Parietal lobe (tissue), 2 donors: ENCODE data around the genes TEKT1 and SPEM2.

DNA sequence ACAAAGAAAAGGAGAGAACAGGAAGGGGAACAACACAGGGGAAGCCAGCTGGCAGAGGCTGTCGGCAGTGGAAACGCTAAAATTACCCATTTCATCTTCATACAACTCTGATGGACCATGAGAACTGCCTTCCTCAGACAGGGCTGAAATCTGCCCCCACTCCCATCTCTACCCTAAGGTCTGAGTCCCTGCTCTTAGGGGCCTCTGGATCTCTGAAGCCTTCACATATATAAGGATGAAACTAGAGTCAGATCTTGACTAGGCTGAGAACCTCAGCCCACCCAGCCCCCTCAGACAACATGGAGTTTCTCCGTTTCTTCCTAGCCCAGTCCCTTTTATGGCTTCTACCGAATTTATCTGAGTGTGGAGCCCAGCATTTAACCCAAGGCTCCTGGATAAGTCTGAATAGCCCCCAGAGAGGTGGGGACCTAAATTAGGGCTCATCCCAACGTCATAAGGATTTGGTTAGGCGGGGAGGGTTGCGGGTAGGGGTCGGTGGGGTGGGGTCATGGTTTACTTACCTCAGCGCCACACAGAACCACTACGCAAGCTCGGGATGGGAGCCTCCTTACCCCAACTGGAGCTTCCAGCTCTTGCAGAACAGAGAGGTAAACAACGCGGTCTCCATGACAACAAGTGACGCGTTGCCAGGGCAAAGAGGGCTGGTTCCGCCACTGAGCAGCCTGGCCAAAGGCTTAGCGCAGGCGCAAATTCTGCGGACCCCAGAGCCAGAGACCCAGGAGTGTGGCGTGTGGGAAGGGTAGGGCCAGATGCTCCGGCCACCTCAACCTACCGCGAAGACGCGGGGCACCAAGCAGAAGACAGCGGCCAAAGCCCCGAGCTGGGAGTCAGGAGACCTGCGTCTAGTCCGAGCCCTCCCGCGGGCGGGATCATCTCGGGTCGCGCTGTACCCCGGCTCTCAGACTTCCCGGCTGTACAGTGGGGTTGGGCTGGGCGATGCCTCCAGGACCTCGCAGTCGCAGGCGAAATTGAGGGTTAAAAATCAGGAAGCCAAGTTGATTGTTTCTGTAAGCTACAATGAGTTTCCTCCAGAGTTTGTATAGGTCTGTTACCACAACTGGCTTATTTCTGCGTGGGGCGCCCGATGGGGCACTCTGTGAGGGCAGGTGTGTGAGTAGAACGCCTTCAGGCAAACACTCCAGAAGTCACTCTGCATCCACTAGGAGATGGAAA is at the start of gene TEKT1:
TEKT1 (minus strand) TSS at position 602 of the 1,194 bp plus-strand sequence.
- RAMPAGE, long total RNA: no peak

GRCh38 chr17:6948869-6949115 is 47.1 kb upstream of the ALOX12 start:
- RAMPAGE, long total RNA: no peak

GRCh38 chr17:7042545-7043268 is 1.2 kb downstream of the SLC16A11 start:
- RAMPAGE, long total RNA: no peak

GRCh38 chr17:7091247-7091846 is 11.3 kb upstream of the CLEC10A start:
- RAMPAGE, long total RNA: no peak

DNA sequence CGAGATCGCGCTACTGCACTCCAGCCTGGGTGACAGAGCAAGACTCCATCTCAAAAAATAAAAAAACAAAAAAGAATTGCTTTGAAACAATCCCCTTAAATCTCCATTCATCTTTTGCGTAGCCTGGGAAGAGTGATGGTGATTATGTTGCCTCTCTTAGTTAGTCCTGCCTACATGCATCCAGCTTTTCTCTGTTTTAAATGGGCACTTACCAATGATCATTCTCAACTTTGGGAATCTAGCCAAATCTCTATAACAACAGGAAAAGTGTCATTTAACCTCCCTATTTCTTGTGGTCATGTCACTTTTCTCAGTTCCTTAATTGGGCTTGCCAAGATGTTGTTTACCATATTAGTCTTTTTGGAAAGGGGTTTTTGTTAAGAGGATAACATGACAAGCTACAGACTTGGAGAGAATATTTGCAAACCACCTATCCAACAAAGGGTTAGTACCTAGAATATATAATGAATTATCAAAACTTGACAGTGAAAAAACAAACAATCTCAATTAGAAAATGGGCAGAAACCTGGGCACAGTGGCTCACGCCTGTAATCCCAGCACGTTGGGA is 15.6 kb upstream of the CLEC10A start:
- RAMPAGE, long total RNA: no peak

GRCh38 chr17:7121280-7121808 is 6.7 kb upstream of the ASGR2 start:
- RAMPAGE, long total RNA: no peak

- RAMPAGE, long total RNA: no peak
Measured at GRCh38 chr17:7221826-7222495, 2.2 kb downstream of the ACADVL start.

DNA sequence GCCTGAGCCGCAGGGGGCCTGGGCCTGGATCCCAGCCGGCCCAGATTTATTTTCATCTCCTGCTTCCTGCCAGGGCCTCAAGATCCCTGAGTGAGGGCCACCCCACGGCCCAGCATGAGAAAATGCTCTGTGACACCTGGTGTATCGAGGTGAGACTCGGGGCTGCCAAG is 4.9 kb downstream of the ACADVL start:
- RAMPAGE, long total RNA: no peak

DNA sequence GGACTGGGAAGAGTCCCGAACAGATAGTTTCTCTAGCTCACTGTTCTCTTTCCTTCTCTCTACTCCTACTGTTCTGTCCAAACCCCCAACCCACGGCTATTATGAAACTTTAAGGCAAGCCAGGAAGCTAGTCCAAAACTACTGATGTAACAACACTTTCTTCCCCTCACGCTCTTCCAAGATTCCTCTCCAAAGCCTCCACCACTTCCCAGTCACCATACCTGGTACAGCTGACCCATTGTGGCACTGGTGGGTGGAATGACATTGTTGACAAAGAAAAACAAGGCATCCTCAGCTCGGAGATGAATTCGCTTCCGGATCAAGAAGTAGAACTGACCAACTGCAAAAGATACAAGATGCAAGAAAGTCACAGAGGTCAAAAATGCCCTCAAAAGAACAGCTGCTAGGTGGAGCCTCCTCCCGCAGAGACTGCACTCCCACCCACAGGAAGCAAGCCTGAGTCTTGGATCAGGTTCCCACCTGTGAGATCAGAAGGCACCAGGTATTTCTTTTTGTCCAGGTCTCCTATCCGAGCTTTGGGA is 1.1 kb downstream of the GABARAP start:
- RAMPAGE, long total RNA: no peak

- RAMPAGE, long total RNA: no peak
Measured at GRCh38 chr17:7241663-7241998, 618 bp downstream of the GABARAP start.

- RAMPAGE, long total RNA: no peak
Measured at GRCh38 chr17:7425368-7425827, at the start of gene SPEM2. Gene SPEM2, plus strand, starts transcription at chr17:7425616.

GRCh38 chr17:7437982-7438898 is 1.1 kb upstream of the FGF11 start:
- RAMPAGE, long total RNA: no peak

GRCh38 chr17:7478590-7478874 is 899 bp downstream of the ZBTB4 start:
- RAMPAGE, long total RNA: no peak

DNA sequence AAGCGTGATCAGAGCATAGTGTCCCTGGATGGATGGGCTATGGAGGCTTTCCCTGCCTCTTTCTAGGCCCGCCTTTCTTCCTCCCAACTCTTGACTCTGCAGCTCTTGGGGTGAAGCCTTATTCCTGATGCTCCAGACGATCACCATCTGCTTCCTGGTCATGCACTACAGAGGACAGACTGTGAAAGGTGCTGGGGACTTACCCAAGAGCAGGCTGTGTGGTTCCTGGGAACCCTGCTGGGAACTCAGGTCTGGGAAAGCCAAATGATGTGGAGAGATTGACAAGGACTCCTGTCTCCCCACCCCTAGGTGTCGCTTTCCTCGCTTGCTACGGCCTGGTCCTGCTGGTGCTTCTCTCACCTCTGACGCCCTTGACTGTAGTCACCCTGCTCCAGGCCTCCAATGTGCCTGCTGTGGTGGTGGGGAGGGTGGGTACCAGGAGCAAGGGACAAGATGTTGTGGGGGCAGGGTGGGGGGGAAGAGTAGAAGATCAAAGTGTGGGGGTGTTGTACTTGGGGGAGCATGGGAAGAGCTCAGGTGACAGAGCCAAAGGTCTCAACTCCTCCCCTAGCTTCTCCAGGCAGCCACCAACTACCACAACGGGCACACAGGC is 3.0 kb downstream of the MPDU1 start:
- RAMPAGE, long total RNA: no peak

GRCh38 chr17:7651037-7652212 is 699 bp downstream of the ATP1B2 start:
- RAMPAGE, long total RNA: start-site peak on the plus strand at chr17:7650856-7651683, 109 and 148 reads in 2 replicates

DNA sequence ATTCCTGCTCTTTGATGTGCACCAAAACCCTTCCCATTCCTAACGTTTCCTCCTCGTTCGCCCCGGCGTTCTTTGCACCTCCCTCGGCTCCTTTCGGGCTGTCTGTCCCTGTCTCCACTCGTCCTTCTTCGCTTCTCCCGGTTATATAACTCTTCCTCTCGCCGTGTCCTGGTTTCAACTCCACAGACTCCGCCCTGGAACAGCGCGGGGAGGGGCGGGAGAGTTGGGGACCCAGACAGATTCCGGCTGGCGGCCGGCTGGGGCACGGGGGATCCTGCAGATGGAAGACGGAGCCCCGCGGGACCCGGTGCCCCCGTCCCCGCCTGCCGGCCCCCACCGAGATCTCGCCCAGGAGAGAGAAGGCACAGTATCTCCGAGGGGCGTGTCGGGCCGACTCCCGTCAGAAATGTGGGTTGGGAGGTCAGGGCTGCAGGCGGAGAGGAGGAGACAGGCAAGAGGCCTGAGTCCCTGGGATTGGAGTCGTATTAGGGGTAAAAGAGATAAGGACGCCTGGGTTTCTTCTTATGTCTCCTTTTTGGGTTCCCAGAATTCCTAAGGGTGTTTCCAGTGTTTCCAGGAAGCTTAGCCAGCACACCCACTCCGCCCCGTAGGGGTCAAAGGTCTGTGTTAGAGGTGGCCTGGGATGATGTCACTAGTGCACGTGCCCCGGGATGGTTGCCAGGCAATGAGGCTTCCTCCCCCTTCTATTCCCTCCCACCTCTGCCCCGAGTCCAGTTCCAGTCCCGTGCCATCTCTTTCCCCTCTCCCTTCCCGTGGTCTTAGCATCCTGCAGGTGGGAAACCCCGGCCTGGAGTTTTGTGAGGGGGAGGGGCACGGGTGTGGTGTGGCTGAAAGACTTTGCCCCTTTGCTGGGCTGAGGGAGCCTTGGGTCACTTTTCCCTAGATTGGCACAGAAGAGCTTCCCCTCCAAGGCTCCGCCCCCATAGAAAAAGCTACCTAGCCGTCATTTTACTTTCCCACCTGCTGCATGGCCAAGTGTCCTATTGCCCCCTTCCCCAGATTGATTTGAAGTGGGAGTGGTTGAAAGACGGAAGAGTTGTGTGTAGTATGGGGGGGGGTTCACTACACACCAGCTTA is 2.5 kb downstream of the KDM6B start:
- RAMPAGE, long total RNA: no peak

DNA sequence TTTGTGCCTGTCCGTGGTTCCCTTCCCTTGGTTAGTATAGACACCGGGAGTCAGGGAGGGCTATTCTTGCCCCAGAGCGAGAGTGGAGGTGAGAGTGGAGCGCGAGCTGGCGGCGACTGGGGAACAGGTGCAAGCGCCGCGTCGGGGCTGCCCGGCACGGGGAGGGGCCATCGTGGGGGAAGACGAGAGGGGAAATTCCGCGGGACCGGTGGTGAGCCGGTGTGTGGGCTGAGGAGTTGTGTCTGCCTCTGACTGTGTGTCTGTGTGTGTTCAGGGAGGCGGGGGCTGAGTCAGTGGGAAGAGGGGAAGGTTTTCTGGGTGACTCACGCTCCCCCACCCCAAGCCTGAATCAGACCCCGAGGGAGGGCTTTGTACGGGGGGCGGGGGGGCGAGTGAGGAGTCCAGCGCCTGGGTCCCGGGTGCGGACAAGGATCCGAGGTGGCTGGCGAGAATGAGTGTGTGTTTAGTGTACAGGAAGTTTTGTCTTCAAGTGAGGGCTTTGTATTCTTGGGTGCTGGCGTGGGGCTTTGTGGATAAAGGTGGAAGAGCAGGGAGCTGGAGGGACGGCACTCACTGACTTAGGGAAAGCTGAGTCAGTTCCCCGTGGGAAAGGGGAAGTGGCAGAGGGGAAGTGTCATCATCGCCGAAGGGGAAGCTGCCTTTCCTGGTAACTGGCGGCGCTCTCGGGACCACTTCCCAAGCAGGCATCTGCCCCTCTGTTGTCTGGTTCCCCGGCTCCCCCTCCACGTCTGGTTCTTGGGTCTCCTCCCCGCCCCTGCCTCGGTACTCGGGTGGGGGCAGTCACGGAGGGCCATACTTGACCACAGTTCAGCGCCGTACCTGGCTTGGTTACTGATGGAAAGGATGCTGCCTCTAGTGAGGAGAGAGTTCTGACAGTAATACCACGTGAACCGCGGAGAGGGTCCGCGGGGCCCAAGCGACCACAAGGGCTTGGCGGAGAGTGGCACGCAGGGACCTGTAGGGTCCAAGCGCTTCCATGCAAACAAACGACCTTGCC is 8.8 kb downstream of the KDM6B start:
- RAMPAGE, long total RNA: no peak

DNA sequence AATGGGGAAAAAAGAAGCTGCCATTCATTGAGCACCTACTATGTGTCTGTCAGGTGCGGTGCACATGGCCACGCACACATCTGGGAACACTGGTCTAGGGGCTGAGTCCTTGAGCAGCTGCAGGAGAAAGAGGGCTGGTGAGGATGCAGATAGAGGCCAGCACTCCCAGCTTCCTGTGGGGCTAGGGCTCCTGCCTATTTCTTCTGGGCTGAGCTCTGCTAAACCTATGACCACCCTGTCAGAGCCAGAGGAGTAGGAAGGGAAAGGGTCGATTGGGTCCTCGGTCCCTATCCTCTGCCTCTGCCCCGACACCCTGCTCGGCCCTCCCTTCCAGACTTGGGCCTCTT is 4.2 kb upstream of the TMEM88 start:
- RAMPAGE, long total RNA: no peak

DNA sequence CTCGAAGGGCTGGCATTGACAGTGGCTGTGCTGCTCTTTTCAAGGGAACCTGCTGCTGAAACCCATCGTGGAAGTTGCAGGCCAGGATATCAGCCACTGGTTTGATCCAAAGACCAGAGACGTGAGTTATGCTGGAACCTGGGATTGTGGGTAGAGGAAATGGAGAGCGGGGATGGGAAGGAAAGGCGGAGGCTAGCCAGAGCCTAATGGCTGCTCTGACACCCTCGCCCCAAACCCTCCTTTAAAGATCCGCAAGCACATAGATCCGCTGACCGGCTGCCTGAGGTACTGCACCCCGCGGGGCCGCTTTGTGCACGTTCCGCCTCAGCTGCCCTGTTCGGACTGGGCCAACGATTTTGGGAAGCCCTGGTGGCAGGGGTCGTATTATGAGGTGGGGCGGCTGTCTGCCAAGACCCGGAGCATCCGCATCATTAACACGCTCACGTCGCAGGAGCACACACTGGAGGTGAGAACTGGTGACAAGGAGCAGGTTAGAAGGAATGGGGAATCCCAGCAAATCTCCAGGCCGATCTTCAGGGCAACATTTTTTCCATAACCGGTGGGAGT is 639 bp downstream of the CYB5D1 start:
- RAMPAGE, long total RNA: no peak

DNA sequence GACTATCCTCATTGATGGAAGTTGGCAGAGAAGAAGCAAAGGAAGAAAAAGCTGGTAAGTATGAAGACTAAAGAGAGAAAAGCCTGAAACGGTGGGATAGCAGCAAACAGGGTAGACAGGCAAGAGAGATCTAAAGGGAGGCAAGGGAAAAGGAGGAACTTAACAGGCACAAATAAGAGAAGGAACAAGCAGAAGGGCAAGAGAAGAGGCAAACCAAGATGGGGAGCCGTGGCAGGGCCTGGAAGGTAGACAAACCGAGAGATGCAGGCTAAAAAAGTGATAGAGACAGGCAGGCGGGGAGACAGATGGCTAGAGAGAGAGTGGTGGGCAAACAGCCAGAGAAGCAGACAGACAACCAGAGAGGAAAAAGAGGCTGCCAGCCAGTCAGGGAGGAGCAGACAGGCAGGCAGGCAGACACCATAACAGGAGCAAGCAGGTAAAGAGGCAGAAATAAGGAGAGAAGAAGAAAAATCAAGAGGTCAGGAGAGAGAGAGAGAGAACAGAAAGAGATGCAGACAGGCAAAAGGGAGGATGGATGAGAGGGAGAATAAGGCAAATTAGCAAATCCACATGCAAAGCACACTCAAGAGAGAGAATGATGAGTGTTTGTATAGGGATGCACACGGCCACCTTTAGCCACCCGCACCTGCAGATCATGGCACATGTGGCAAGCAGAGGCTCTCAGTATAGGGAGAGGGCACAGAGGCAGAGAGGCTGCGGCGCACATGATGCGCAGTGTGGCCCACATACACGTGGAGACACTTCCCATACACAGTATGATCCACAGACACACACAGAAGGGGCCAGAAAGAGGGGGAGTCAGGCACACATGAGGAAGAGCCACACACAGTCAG is 6.8 kb upstream of the CHD3 start:
- RAMPAGE, long total RNA: no peak